H4 (cell line): ENCODE measurements around a stretch of chr13.

DNA sequence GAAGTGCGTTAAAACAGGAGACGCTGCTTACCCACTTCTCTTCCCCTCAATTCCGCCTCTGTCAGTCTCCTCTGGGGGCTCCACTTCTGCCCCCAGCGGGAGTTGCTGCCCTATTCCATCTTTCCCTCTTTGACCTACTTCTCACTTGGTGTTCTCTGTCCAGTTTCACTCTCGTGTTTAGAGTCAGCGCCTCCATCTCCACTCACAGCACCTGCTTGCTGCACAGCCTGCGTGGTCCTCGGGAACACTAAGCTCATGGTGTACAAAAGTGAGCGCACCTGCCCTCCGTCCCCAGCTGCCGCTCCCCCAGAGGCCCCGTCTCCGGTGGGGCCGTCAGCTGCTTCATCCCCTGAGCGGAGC lies 40.0 kb upstream of the CLYBL start:
- RAMPAGE, long total RNA: no peak

DNA sequence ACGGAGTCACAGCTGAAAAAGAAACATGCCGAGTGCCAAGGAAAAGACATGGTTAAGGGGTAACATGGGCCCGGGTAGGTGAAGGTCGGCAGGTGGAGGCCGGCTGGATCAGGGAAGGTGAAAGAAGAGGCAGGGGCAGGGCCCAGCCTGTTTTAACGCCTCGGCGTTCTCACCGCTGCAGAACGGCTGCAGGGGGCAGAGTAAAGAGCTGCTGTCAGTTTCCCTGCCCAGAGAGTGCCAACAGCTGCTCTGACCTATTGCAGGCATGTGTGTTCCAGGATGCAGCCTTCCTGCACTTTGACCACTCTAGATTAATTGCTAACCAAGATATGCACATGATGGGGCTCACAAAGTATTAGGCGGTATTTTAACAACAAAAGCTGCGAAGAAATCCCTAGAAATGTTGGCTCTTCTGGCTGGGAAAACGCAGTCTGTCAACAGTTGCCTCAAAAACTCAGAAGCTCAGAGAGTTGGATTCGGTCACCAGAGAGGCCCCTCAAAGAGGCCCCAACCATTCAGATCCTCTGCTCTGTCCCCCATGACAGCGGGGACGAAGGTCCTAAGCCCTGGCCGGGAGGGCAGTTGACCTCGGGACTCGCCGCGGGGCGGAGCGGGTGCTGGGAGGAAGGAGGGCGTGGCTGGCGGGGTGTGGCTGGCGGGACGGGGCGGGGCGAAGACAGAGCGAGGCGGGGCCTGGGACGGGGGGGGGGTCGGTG lies 422 bp upstream of the CLYBL start:
- RAMPAGE, long total RNA: no peak

DNA sequence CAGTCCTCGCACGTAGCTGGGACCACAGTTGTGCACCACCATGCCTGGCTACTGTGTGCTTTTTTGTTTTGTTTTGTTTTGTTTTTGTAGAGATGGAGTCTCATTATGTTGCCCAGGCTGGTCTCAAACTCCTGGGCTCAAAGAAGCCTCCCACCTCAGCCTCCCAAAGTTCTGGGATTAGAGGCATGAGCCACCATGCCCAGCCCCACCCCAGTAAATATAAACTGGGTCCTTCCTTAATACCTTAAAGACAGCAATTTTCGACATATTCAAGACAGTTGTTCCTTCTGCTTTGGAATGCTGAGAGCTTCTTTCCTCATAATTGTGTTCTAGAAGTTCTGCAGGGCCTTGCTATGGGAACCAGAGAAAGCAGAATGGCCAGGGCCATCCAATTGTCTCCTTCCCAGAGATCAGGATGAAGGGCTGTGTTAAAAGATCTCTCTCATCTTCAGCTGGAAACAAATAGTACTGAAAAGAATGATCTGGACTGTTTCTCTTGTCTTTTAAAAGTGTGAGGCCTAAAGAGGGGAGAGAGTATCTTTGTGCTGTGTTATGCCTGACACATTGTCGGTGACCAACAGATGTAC lies 122.3 kb downstream of the CLYBL start:
- RAMPAGE, long total RNA: no peak

DNA sequence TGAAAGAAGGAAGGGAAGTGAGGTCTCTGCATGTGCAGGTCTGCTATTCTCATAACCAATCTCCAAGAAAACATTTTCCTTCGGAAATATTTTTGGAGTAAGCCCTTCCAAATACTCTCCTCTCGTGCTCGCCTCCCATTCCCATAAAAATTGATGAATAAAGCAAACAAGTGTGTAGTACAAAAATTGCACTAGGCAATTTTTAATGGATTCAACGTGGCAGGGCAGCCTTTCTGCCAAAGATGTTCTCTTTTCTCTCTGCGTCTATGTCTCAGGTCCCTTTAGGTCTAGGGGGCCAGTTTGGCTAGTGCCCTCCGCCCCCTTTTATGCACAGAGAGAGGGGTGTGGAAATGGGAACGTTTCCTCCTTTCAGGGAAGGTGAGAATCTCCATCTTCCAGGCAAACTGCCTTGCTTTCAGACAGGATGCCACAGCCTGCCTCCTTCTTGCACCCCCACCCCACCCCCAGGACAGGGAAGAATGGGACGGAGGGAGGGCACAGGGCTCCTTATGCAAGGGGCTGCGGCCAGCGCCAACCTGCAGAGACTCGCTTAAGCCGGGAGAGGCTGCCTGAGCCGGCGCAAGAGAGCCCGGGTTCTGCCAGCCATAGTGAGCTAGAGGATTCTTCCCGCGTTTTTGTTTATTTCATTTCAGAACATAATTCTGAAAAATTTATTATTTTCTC lies 2.7 kb upstream of the ZIC2 start:
- RAMPAGE, long total RNA: no peak

- RAMPAGE, long total RNA: no peak
Measured at GRCh38 chr13:99979813-99980449, 1.7 kb upstream of the ZIC2 start.

DNA sequence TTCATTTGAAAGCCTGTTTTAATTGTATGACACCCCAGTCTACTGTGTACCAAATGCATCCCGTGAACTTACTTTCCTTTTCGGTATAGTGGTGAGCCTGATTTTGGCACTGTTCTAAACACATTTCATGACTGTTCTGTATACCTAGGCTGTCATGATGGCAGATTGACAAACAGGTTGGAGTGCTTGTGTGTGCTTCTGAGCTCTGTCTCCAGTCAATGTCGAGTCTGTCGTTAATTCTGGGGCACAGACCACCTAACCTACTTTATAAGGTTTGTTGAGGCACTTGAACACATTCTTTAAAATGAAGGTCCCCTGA lies 806 bp downstream of the PCCA start:
- RAMPAGE, long total RNA: no peak

DNA sequence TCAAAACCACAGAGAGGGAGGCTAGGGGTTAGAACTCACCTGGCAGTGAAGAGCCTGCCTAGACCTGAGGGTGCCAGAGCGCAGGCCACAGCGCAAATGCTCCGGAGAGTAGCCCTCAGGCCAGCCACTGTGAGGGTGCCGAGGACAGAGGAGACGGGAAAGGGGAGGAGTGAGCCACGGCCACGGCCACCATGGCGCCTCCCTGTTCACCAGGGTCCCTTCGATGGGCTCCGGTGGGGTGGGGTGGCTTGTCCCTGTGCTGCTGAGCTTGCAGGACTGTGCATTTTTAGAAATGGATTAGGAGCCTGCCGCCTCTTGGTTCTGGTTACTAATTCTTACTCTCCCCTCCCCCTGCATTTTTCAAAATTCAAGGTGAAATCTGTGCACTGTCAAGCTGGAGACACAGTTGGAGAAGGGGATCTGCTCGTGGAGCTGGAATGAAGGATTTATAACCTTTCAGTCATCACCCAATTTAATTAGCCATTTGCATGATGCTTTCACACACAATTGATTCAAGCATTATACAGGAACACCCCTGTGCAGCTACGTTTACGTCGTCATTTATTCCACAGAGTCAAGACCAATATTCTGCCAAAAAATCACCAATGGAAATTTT lies 58.8 kb downstream of the GGACT start:
- RAMPAGE, long total RNA: no peak

GRCh38 chr13:100673754-100674304 lies 766 bp downstream of the TMTC4 start:
- RAMPAGE, long total RNA: no peak

- RAMPAGE, long total RNA: no peak
Measured at GRCh38 chr13:101453580-101454415, 1.3 kb downstream of the ITGBL1 start.

GRCh38 chr13:102291900-102292290 lies 304.9 kb upstream of the TPP2 start:
- RAMPAGE, long total RNA: no peak

GRCh38 chr13:102353359-102353696 lies 243.5 kb upstream of the TPP2 start:
- RAMPAGE, long total RNA: no peak

DNA sequence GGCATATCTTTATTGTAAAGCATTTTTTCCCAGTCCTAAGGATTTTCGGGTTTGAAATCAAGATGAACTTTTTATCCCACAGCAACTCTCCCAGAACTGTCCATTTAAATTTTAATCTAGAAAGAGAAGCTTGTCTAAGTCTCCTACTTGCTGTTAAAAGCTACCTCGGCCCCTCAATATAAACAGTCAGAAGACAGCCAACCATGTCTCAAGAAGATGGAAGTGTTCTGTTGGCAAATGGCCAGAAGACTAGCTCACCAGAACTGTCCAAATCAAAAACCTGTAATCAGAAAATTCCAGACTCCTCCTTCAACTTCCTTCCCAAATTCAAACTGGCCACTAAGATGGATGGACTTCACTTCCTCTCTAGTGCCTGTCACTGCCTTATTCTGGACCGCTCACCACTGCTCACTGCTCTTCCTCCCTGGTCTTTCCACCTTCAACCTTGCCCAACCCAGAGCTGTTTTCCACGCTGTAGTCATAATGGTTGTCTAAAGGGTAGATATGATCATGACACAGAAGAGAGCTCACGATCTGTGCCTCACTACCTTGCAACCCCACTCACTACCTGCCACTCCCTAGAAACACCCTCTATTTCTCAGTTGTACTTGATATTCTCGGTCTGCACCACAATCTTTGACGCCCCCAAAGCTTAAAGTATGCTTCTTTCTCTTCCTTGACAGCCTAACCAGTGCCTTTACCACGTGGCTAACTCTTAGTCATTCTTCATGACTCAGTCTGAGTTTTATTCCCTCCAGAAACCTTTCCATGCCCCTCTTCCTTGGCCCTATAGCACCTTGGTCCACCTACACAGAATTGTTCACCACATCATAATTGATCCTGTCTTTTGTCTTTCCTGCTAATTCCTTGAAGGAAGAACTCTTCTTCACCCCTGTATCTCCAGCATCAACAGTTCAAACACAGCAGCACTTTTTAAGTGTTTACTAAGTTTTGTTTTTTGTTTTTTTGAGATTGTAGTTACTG lies 204.1 kb upstream of the TPP2 start:
- RAMPAGE, long total RNA: no peak

DNA sequence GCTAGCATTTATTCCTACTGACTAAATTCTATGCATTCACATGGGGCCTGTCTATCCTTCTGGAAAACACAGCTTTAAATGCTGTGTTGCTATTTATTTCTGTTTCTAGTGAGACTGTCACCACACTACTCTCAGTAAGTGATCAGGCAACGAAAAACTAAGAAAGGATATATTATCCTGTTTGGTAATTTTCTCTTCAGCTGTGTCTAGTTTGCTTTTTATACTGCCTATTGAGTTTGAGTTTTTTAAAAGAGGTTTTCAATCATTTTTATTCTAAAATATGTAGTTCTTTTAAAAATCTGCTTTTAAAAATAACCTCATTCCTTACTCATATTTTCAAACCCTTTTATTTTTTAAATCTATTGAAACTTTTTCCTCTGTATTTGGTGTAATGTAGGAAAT lies 22.3 kb upstream of the ERCC5 start:
- RAMPAGE, long total RNA: no peak

- RAMPAGE, long total RNA: no peak
Measured at GRCh38 chr13:104391979-104392294, 1073.9 kb upstream of the DAOA start.

- RAMPAGE, long total RNA: no peak
Measured at GRCh38 chr13:105139354-105139714, 326.5 kb upstream of the DAOA start.

GRCh38 chr13:106100057-106100640 lies 435.3 kb downstream of the EFNB2 start:
- RAMPAGE, long total RNA: no peak

- RAMPAGE, long total RNA: no peak
Measured at GRCh38 chr13:106490807-106491763, 44.4 kb downstream of the EFNB2 start.

DNA sequence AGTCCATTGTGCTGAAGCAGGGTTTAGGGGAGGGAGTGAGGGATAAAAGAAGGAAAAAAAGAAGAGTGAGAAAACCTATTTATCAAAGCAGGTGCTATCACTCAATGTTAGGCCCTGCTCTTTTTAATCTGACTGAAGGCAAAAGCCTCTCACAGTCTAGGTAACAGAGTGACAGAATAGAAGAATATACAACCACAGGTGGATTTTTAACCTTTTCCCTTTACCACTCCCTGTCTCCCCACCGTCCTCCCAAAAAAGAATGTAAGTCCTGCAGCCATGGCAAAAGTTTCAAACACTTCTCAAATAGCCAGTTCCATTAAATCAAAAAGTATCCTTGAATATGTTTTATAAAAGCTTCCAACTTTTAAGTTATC lies 9.1 kb downstream of the ARGLU1 start:
- RAMPAGE, long total RNA: no peak

DNA sequence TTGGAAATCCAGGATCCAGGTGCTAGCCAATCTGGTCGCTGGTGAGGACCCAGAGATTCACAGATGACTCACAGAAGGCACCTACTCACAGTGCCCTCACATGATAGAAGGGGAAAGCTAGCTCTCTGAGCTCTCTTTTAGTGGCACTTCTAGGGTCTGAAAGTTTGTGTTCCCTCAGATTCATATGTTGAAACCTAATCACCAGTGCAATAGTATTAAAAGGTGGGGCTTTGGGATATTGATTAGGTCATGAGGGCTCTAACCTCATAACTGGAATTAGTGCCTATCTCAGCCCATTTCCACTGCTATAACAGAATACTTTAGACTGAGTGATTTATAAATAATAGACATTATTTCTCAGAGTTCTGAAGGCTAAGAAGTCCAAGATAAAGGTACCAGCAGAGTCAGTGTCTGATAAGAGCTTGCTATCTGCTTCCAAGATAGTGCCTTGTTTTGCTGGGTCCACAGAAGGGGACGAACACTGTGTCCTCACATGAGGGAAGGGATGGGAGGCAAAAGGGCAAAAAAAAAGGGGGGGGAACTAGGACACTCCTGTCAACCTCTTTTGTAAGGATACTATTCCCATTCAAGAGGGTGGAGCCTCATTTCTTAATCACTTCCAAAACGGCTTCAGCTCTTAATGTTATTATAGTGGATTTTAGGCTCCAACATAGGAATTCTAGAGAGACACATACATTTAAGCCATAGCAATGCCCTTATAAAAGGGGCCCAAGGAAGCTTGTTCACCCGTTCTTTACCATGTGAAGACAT lies 1.7 kb upstream of the ARGLU1 start:
- RAMPAGE, long total RNA: no peak

DNA sequence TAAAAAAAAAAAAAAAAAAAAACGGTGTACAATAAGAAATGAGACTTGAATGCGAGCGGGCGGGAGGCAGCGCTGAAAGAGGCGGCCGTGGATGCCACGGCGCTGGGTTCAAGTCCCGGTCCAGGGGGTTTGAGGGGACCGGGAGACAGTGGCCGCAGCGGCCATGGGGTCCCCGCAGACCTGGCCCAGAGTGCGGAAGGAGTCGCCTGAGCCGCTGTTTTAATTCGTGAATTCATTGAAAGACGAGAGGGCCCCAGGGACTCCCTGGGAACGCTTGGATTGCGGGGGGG lies 349.2 kb upstream of the ARGLU1 start:
- RAMPAGE, long total RNA: no peak